HT-29 (cell line): Measurements from ENCODE around the genes MPHOSPH9, SBNO1 and DNAH10.

DNA sequence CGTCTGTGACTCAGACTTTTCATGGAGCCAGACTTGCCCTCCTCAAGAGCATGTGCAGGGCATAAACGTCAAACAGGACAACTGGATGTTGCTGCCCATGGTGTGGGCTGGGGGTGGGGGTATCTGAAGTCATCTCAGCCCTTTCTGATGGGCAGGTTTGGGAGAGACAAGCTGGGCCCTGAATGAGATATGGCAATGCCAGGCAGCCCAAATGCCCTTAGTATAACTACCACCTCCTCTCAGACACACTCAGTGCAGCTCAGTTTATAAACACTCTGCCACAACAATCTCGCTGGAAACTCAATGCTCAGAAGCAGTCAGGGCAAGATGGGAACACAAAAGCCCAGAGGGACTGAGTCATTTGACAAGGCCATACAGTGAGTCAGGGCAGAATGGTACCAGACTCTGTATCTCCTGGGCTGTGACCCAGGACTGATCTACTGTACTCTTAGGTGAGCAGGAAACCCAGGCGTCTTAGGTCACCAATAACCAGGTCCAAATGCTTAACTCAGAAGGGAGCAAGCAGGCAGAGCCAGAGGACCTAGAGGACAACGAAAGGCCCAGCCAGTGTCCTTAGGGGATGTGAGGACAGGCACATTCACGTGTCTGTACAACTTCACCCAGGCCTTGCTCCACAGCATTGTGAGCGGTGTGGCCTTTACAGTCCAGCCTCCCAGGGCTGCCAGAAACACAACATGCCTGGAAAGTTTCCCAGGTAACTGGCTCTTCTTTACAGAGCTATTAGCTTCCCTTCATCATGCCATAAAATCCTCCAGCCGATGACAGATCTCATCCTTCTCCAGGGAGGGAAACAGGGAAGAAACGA, 69.8 kb downstream of the ARL6IP4 start:
- RAMPAGE, long total RNA = no peak

GRCh38 chr12:123106857-123107429, 43.9 kb downstream of the PITPNM2 start:
- RAMPAGE, long total RNA = no peak

- RAMPAGE, long total RNA = no peak
Measured at GRCh38 chr12:123114146-123114662, 36.7 kb downstream of the PITPNM2 start.

DNA sequence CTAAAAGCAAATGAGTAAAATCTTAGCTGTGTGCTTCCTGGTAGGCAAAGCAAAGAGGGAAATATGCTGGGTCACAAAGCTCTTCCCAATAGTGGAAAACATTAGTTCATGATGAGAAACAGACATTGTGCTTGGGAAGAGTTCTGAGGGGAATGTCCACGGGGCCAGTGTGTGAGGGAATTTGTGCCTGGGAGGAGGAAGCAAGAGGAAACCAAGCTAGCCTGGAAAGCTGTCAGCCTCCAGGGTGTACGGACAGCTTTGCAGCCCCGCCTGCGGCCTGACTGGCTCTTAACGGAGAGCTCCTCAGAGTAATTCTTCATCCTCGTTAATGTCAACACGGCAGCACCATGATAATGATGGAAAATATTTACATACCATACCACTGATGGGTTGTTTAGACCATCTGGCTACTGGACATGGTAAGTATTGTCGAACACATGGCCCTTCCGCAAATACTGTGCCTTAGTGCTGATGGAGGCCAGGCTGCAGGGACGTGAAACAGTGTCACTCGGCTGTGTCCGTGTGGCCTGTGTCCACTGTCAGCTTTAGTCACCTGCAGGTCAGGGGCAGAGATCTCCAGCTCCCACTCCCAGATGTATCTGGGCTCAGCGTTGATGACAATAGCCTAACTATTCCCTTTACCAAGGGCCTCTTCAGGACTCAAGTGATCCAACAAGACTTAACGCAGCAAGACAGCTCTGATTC, 32.3 kb downstream of the PITPNM2 start:
- RAMPAGE, long total RNA = no peak

GRCh38 chr12:123131375-123132486, 19.2 kb downstream of the PITPNM2 start:
- RAMPAGE, long total RNA = no peak

DNA sequence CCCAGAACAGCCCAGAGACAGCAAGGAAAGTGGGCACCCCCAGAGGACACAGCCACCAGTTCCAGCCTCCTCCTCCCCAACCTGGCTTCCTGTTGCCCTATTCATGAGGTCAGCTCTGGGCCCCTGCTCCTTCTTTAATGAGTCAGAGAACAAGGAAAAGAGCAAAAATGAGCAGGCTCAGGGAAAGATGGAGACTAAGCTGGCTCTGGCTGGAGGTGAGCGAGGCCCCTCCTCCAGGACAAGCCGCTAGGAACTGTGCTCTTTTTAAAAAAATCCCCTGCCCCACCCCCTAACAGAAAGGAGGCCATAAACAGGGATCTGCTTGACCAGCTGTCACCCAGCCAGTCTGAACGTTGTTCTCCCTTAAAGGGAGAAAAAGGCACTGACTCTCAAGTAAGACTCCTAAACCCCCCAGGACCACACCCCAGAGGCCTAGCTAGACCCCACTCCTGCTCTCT, 10.6 kb downstream of the PITPNM2 start:
- RAMPAGE, long total RNA = no peak

GRCh38 chr12:123151414-123151835, 535 bp upstream of the PITPNM2 start:
- RAMPAGE, long total RNA = no peak

GRCh38 chr12:123221235-123221908, 11.6 kb downstream of the MPHOSPH9 start:
- RAMPAGE, long total RNA = no peak

- RAMPAGE, long total RNA = no peak
Measured at GRCh38 chr12:123232486-123233299, at the start of gene MPHOSPH9. Gene MPHOSPH9 (minus strand): TSS chr12:123233141.

DNA sequence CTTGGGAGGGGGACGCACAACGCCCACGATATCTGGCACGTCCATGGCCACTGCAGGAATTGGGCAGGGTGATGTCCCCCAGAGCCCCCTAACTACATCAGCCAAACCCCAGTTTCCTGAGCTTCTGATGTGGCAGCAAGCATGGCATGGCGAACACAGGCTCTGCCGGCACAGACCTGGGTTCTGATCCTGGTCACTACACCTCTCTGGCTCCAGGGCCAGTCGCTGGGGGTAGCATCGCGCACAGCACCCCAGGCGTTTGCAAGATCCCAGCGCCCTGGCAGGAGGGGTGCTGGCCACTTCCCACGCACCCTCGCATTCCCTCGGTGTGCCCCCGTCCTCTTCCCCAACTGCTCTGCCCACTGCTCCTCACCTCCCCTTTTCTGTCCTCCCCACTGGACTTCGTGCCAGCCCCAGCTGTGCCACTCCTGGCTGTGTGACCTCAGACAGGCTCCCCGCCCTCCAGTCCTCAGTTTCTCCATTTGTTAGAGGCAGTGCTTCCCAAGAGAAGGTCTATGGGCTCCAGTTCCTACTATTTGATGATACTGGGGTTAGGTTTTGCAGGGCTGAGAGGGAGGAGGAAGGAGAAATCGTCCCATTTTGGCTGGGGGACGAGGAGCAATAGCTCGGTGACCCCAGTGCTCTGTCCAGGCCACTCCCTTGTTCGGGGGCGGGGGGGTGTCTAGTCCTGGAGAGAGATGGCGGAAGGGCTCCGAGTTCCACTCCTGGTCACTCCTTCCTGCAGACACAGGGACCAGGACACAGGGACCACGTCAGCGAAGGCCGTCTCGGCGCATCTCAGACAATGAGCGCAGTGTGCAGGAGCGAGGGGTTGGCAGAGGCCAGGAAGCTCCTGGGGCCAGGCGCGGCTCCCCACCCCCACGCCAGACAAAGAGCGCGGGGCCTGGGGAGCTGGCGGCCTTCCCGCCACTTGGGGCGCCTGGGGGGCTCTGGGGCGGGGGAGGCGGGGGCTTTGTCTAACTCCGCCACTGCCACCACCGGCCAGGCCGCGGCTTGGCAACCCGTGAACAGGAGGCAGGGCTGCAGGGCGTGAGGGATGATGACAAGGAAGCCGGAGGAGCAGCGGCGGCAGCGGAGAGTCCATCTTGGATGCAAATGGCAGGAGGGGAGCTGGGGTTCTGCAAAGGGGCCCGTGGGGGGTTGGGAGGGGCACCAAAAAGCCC, 2.5 kb downstream of the CDK2AP1 start:
- RAMPAGE, long total RNA = no peak

- RAMPAGE, long total RNA = no peak
Measured at GRCh38 chr12:123319651-123320072, 45.0 kb downstream of the SBNO1 start.

GRCh38 chr12:123364609-123365532, at the start of gene SBNO1:
Gene SBNO1 (minus strand): TSS chr12:123364847.
- RAMPAGE, long total RNA = no peak

- RAMPAGE, long total RNA = no peak
Measured at GRCh38 chr12:123409413-123410773, 26.0 kb downstream of the KMT5A start.

- RAMPAGE, long total RNA = no peak
Measured at GRCh38 chr12:123413388-123413882, 23.0 kb downstream of the RILPL2 start.

- RAMPAGE, long total RNA = no peak
Measured at GRCh38 chr12:123471405-123471733, 13.4 kb downstream of the SNRNP35 start.

- RAMPAGE, long total RNA = no peak
Measured at GRCh38 chr12:123494020-123494821, 36.3 kb downstream of the SNRNP35 start.

DNA sequence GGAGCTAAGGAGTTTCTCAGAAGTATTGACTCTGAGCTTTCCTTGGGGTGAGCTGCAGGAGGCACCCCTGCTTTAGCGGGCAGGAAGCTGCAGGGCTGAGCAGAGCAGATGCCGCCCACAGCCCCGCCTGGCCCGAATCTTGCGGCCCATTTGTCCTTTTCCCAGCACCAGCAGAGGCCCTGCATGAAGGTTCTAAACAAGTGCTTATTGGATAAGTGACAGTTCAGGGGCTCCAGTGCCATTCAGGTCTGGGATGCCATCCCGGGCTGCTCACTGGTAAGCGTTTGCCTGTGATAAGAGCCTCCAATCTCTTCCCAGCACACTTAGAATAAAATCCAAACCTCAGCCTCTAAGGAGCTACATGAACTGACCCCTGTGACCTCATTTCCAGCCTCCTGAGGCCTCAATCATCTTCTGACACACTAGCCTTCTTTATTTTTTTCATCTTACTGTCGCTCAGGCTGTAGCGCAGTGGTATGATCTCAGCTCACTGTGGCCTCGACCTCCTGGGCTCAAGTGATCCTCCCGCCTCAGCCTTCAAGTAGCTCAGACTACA, 11.3 kb downstream of the RILPL1 start:
- RAMPAGE, long total RNA = no peak

- RAMPAGE, long total RNA = no peak
Measured at GRCh38 chr12:123531018-123531674, 2.4 kb downstream of the RILPL1 start.

GRCh38 chr12:123714324-123714657, 2.1 kb downstream of the ATP6V0A2 start:
- RAMPAGE, long total RNA = no peak

DNA sequence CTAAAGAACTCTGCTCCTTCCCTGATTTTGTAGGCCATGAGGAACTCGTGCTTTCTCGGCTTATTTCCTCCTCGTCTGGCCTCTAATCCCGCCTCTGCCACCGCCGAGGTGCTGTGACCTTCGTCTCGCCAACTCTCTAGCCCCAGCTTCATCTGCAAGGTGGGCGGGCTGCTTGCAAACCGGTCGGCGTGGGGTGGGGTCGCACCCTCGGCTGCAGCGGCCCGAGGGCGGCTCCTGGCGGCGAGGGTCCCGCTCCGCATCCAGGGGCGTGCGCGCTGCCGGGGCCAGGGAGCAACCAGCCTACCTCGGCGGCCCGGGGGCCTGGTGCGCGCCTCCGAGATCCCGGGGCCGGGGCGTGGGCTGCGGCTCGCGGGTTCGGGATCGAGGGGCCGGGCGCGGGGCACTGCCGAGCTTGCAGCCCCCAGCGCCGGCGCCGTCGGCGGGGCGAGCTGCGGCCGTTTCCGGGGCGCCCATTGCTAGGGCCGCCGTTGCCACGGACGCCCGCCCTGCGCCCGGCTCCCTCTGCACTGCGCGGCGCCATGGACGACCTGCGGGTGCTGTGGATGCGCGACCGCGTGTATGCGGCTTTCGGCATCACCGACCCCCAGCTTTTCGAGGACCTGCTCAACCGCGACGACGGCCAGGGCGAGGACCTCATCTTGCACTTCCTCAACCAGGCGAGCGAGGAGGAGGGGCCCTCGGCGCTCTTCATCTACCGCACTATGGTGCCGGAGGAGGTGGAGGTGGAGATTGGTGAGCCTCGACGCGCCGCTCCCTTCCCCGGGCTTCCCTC, at the start of gene DNAH10:
Gene DNAH10 (plus strand): TSS at position 504 of the 793 bp plus-strand sequence.
- RAMPAGE, long total RNA = no peak